K562 (cell line): ENCODE measurements around a stretch of chr6.

GRCh38 chr6:43024388-43025370, 3.3 kb downstream of the RRP36 start:
- RAMPAGE, long total RNA = no peak
- RRBS = no CpG with 5 or more reads among the region's 6 CpGs
PRO-cap:
- standard = no peak
- CoPRO, capped RNA only, 2 experiments = no peak in any of the 2 experiments
- CoPRO, capped and uncapped RNA, 2 experiments = no peak in any of the 2 experiments
- CoPRO, uncapped RNA only, 2 experiments = peak in 1 of 2 experiments; most common plus-strand start chr6:43024819 (in 1); most common minus-strand start chr6:43024685 (in 1)
CAGE:
- cytosol, long polyA plus RNA = no peak
- long polyA plus RNA = no peak
- nucleolus, long total RNA = no peak
- nucleus, long polyA plus RNA = no peak

GRCh38 chr6:43069825-43070367, 6.2 kb upstream of the PTK7 start:
- RAMPAGE, long total RNA = no peak
- RRBS = no CpG with 5 or more reads among the region's 5 CpGs
PRO-cap:
- standard = no peak
- CoPRO, capped RNA only, 2 experiments = no peak in any of the 2 experiments
- CoPRO, capped and uncapped RNA, 2 experiments = no peak in any of the 2 experiments
- CoPRO, uncapped RNA only, 2 experiments = no peak in any of the 2 experiments
CAGE:
- cytosol, long polyA plus RNA = no peak
- long polyA plus RNA = no peak
- nucleolus, long total RNA = no peak
- nucleus, long polyA plus RNA = no peak

DNA sequence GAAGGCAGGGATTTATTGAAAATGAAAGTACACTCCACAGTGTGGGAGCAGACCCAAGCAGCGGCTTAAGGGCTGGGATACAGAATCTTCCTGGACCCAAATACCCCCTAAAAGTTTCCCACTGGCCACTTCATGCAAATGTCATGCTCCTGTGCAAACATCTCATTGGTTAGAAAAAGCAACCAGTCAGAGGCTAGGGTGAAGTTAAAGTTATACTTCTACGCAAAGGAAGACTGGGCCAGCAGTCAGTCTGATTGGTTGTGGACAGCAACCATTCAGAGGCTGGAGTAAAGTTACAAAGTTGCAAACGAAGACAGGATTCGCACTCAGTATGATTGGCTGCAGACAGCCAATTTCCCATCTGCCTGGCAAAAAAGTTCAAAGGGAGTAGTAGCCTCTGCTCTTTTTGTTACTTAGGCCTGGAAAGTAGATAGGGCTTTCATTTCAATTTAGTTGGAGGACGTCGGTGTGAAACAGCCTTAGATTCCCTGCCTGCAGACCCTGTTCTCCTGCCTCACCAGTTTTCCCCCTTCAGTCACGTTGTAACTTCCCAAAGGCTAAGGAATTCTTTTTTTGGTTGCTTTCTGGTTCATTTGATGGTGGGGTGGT, 17.8 kb downstream of the PTK7 start:
- RAMPAGE, long total RNA = no peak
- RRBS = no CpG with 5 or more reads among the region's 7 CpGs
PRO-cap:
- standard = bidirectional peak, plus-strand start at position 296 of the sequence, minus-strand start at position 104 of the sequence
- CoPRO, capped RNA only, 2 experiments = peak in 2 of 2 experiments; most common plus-strand start position 319 of the sequence (in 2); most common minus-strand start position 92 of the sequence (in 1)
- CoPRO, capped and uncapped RNA, 2 experiments = peak in 1 of 2 experiments; most common plus-strand start position 325 of the sequence (in 1); most common minus-strand start position 98 of the sequence (in 1)
- CoPRO, uncapped RNA only, 2 experiments = no peak in any of the 2 experiments
CAGE:
- cytosol, long polyA plus RNA = no peak
- long polyA plus RNA = no peak
- nucleolus, long total RNA = no peak
- nucleus, long polyA plus RNA = no peak

GRCh38 chr6:43178936-43179503, 3.0 kb upstream of the CUL9 start:
- RAMPAGE, long total RNA = no peak
- RRBS = no CpG with 5 or more reads among the region's 16 CpGs
PRO-cap:
- standard = no peak
- CoPRO, capped RNA only, 2 experiments = no peak in any of the 2 experiments
- CoPRO, capped and uncapped RNA, 2 experiments = no peak in any of the 2 experiments
- CoPRO, uncapped RNA only, 2 experiments = peak in 1 of 2 experiments; most common plus-strand start chr6:43179240 (in 1)
CAGE:
- cytosol, long polyA plus RNA = no peak
- long polyA plus RNA = no peak
- nucleolus, long total RNA = no peak
- nucleus, long polyA plus RNA = no peak

GRCh38 chr6:43205830-43206199, 23.5 kb downstream of the DNPH1 start:
- RAMPAGE, long total RNA = no peak
- RRBS = no CpG with 5 or more reads among the region's 10 CpGs
PRO-cap:
- standard = no peak
- CoPRO, capped RNA only, 2 experiments = no peak in any of the 2 experiments
- CoPRO, capped and uncapped RNA, 2 experiments = no peak in any of the 2 experiments
- CoPRO, uncapped RNA only, 2 experiments = no peak in any of the 2 experiments
CAGE:
- cytosol, long polyA plus RNA = no peak
- long polyA plus RNA = no peak
- nucleolus, long total RNA = no peak
- nucleus, long polyA plus RNA = no peak

- RAMPAGE, long total RNA = no peak
- RRBS = 92% methylated on average over 2 of the region's 10 CpGs
PRO-cap:
- standard = no peak
- CoPRO, capped RNA only, 2 experiments = no peak in any of the 2 experiments
- CoPRO, capped and uncapped RNA, 2 experiments = no peak in any of the 2 experiments
- CoPRO, uncapped RNA only, 2 experiments = peak in 2 of 2 experiments; most common plus-strand start chr6:43222588 (in 1); most common minus-strand start chr6:43222572 (in 2)
CAGE:
- cytosol, long polyA plus RNA = no peak
- long polyA plus RNA = no peak
- nucleolus, long total RNA = no peak
- nucleus, long polyA plus RNA = no peak
Measured at GRCh38 chr6:43222520-43222946, 6.7 kb downstream of the DNPH1 start.

DNA sequence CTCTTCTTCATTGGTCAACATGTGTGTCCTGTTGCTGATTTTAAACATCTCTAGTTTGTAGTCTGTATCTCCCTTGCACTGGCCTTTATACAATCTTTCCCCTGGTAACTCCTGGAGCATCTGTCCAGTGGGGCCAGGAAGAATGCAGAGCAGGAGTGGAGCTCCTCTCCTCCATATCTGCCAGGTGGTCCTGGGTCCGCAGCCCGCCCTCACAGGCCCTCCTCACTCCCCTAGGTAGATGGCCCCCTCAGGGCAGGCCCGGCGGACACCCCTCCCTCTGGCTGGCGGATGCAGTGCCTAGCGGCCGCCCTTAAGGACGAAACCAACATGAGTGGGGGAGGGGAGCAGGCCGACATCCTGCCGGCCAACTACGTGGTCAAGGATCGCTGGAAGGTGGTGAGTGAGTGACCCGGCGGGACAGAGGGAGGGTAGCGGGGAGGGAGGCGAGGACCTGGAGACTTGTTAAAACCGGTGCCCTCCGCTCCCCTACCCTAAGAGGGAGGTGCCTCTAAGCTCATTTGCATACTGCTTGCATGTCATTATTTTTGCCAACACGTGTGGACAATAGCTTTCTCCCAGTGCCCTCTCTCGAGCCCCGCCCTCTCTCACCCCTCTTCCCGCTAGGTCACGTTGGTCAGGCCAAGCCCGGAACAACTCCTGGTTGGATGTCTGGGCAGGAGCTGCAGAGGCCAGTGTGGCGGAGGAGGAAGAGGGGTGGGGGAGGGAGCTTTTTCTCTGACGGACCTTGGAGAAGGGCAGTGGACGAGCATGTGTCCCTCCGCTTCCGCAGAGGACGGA, 3.3 kb downstream of the TTBK1 start:
- RAMPAGE, long total RNA = no peak
- RRBS = 4% methylated on average over 8 of the region's 30 CpGs
PRO-cap:
- standard = bidirectional peak, plus-strand start at position 347 of the sequence, minus-strand start at position 227 of the sequence; bidirectional peak, plus-strand start at position 653 of the sequence, minus-strand start at position 607 of the sequence
- CoPRO, capped RNA only, 2 experiments = no peak in any of the 2 experiments
- CoPRO, capped and uncapped RNA, 2 experiments = no peak in any of the 2 experiments
- CoPRO, uncapped RNA only, 2 experiments = no peak in any of the 2 experiments
CAGE:
- cytosol, long polyA plus RNA = no peak
- long polyA plus RNA = no peak
- nucleolus, long total RNA = no peak
- nucleus, long polyA plus RNA = no peak

DNA sequence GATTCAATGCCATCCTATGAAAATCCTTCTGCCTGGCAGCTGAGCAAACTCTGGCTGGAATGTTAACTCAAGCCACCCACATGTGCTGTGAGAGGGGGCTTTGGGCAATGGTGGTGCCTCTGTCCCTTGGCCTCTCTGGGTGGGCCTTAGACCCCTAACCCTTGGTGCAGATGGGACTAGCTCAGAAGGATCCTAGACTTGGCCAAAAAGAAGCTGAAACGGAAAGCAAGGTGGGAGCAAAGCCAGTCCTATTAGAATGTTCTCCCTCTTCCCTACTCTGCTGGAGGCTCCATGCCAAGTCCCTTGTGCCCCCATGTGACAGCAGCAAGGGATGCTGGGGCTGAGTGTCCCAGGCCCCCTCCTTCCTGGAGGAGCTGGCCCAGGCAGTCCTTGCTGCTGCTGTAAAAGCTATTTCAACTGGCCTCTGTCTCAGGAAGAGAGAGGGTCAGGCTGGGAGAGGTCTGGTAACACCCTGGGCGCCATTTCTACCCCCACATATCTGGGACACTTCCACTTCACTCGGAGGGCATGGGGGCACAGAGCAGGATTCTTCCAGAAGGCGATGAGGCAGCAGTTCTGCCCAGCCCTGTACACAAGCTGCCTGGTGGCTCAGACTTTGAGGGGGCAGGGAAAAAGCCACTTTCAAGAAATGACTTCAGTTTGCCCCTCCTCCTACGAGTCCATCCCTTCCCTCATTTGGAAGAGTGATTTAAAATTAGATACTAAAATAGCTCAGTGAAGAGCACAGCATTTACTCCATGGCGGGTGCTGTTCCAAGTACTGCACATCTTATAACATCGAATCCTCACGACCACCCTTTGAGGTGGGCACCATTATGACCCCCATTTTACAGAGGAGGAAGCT, 25.1 kb downstream of the TTBK1 start:
- RAMPAGE, long total RNA = no peak
- RRBS = no CpG with 5 or more reads among the region's 8 CpGs
PRO-cap:
- standard = no peak
- CoPRO, capped RNA only, 2 experiments = no peak in any of the 2 experiments
- CoPRO, capped and uncapped RNA, 2 experiments = no peak in any of the 2 experiments
- CoPRO, uncapped RNA only, 2 experiments = no peak in any of the 2 experiments
CAGE:
- cytosol, long polyA plus RNA = no peak
- long polyA plus RNA = no peak
- nucleolus, long total RNA = no peak
- nucleus, long polyA plus RNA = no peak

GRCh38 chr6:43307744-43308256, 826 bp downstream of the CRIP3 start:
- RAMPAGE, long total RNA = no peak
- RRBS = no CpG with 5 or more reads among the region's 4 CpGs
PRO-cap:
- standard = no peak
- CoPRO, capped RNA only, 2 experiments = no peak in any of the 2 experiments
- CoPRO, capped and uncapped RNA, 2 experiments = no peak in any of the 2 experiments
- CoPRO, uncapped RNA only, 2 experiments = no peak in any of the 2 experiments
CAGE:
- cytosol, long polyA plus RNA = no peak
- long polyA plus RNA = no peak
- nucleolus, long total RNA = no peak
- nucleus, long polyA plus RNA = no peak

- RAMPAGE, long total RNA = no peak
- RRBS = no CpG with 5 or more reads among the region's 10 CpGs
PRO-cap:
- standard = no peak
- CoPRO, capped RNA only, 2 experiments = no peak in any of the 2 experiments
- CoPRO, capped and uncapped RNA, 2 experiments = no peak in any of the 2 experiments
- CoPRO, uncapped RNA only, 2 experiments = peak in 2 of 2 experiments; most common plus-strand start chr6:43436119 (in 2)
CAGE:
- cytosol, long polyA plus RNA = no peak
- long polyA plus RNA = no peak
- nucleolus, long total RNA = no peak
- nucleus, long polyA plus RNA = no peak
Measured at GRCh38 chr6:43435542-43436561, 8.5 kb downstream of the ABCC10 start.

DNA sequence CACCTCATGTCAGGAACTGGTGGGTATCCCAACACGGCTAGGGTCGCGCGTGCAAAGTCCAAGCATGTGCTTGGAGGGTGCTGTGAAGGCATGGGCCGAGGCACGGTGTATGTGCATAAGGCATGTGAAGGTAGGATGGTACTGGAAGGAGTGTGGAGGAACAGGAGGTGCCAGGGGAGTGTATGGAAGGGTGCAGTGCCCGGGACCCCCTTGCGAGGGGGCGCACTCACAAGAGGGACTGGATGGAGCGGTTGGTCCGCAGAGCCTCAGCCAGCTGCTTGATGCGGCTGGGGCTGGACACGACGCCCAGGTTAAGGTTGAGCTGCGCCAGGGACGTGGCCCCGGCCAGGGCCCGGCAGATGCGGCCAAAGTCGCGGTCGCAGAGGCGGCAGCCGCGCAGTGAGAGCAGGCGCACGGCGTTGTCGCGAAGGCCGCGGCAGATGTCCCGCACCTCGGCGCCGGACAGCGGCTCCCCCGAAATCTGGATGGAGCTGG, 815 bp downstream of the LRRC73 start:
- RAMPAGE, long total RNA = no peak
- RRBS = 9% methylated on average over 3 of the region's 38 CpGs
PRO-cap:
- standard = no peak
- CoPRO, capped RNA only, 2 experiments = no peak in any of the 2 experiments
- CoPRO, capped and uncapped RNA, 2 experiments = no peak in any of the 2 experiments
- CoPRO, uncapped RNA only, 2 experiments = no peak in any of the 2 experiments
CAGE:
- cytosol, long polyA plus RNA = no peak
- long polyA plus RNA = no peak
- nucleolus, long total RNA = no peak
- nucleus, long polyA plus RNA = no peak

GRCh38 chr6:43683158-43683457, 4.5 kb downstream of the MRPS18A start:
- RAMPAGE, long total RNA = no peak
- RRBS = no CpG with 5 or more reads among the region's 3 CpGs
PRO-cap:
- standard = no peak
- CoPRO, capped RNA only, 2 experiments = no peak in any of the 2 experiments
- CoPRO, capped and uncapped RNA, 2 experiments = no peak in any of the 2 experiments
- CoPRO, uncapped RNA only, 2 experiments = no peak in any of the 2 experiments
CAGE:
- cytosol, long polyA plus RNA = no peak
- long polyA plus RNA = no peak
- nucleolus, long total RNA = no peak
- nucleus, long polyA plus RNA = no peak

DNA sequence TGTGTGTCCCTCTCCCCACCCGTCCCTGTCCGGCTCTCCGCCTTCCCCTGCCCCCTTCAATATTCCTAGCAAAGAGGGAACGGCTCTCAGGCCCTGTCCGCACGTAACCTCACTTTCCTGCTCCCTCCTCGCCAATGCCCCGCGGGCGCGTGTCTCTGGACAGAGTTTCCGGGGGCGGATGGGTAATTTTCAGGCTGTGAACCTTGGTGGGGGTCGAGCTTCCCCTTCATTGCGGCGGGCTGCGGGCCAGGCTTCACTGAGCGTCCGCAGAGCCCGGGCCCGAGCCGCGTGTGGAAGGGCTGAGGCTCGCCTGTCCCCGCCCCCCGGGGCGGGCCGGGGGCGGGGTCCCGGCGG, 236 bp upstream of the VEGFA start:
- RAMPAGE, long total RNA = no peak
- RRBS = 3% methylated on average over 9 of the region's 31 CpGs
PRO-cap:
- standard = bidirectional peak, plus-strand start outside the sequence, minus-strand start at position 292 of the sequence
- CoPRO, capped RNA only, 2 experiments = peak in 2 of 2 experiments; most common minus-strand start position 292 of the sequence (in 2)
- CoPRO, capped and uncapped RNA, 2 experiments = peak in 2 of 2 experiments; most common minus-strand start position 292 of the sequence (in 2)
- CoPRO, uncapped RNA only, 2 experiments = no peak in any of the 2 experiments
CAGE:
- cytosol, long polyA plus RNA = no peak
- long polyA plus RNA = no peak
- nucleolus, long total RNA = no peak
- nucleus, long polyA plus RNA = no peak

DNA sequence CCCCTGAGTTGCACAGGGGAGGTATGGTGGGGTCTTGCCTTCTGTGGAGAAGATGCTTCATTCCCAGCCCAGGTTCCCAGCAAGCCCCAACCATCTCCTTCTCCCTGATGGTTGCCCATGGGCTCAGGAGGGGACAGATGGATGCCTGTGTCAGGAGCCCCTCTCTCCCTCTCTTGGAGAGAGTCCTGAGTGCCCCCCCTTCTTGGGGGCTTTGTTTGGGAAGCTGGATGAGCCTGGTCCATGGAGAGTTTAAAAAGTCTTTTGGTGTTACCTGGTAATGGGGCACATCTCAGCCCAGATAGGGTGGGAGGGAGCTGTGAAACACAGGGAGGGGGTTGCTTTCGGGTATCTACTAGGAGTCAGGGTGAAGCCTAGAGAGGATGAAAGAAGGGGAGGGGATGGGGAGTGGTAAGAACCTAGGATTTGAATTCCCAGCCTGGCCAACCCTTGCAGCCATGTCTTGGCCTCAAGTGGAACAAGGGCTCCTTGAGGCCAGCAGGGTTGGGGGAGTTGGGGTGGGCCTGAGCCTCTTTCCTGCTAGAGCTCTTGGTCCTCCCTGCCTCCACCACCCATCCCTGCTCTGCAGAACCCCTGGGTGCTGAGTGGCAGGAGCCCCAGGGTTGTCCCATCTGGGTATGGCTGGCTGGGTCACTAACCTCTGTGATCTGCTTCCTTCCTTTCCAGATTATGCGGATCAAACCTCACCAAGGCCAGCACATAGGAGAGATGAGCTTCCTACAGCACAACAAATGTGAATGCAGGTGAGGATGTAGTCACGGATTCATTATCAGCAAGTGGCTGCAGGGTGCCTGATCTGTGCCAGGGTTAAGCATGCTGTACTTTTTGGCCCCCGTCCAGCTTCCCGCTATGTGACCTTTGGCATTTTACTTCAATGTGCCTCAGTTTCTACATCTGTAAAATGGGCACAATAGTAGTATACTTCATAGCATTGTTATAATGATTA, 8.0 kb downstream of the VEGFA start:
- RAMPAGE, long total RNA = no peak
- RRBS = no CpG with 5 or more reads among the region's 5 CpGs
PRO-cap:
- standard = no peak
- CoPRO, capped RNA only, 2 experiments = no peak in any of the 2 experiments
- CoPRO, capped and uncapped RNA, 2 experiments = no peak in any of the 2 experiments
- CoPRO, uncapped RNA only, 2 experiments = peak in 1 of 2 experiments; most common plus-strand start position 793 of the sequence (in 1)
CAGE:
- cytosol, long polyA plus RNA = no peak
- long polyA plus RNA = no peak
- nucleolus, long total RNA = no peak
- nucleus, long polyA plus RNA = start-site peak on the plus strand centred at position 359 of the sequence, 99 bp wide, 2,651 and 1,769 reads in 2 replicates

DNA sequence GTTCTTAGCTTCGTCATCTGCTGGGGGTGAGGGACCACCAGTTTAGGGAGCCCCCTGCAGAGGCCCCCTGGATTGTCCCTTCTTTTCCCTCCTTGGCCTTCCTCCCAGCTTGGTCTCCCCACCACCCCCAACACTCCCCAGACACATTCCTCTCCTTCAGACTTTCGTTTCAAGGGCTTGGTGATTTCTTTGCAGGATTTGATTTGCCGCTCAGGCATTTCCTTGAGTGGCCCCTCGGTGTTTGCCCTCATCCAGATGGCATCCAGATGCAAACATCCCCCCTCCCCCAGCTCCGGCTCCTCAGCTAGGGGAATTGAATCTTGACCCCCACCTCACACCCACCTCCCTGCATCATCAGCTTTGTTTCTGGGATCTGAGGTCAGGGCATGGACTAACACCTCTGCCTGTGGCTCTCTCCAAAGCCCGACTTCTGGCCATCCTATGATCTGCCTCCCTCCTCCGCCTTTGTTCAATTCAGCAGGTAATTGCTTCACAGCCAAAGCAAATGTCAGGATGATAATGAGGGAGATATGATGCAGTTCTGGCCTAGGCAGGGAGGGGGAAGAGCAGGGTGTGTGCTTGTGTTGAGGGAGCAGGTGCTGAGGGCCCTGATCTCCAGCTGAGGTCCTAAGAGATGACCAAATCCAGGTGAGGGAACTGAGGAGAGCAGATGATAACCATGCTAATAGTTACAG, 141.5 kb downstream of the VEGFA start:
- RAMPAGE, long total RNA = no peak
- RRBS = no CpG with 5 or more reads among the region's 7 CpGs
PRO-cap:
- standard = no peak
- CoPRO, capped RNA only, 2 experiments = no peak in any of the 2 experiments
- CoPRO, capped and uncapped RNA, 2 experiments = no peak in any of the 2 experiments
- CoPRO, uncapped RNA only, 2 experiments = no peak in any of the 2 experiments
CAGE:
- cytosol, long polyA plus RNA = no peak
- long polyA plus RNA = no peak
- nucleolus, long total RNA = no peak
- nucleus, long polyA plus RNA = no peak

GRCh38 chr6:43913549-43913964, 143.5 kb downstream of the VEGFA start:
- RAMPAGE, long total RNA = no peak
- RRBS = no CpG with 5 or more reads among the region's 2 CpGs
PRO-cap:
- standard = no peak
- CoPRO, capped RNA only, 2 experiments = no peak in any of the 2 experiments
- CoPRO, capped and uncapped RNA, 2 experiments = no peak in any of the 2 experiments
- CoPRO, uncapped RNA only, 2 experiments = no peak in any of the 2 experiments
CAGE:
- cytosol, long polyA plus RNA = no peak
- long polyA plus RNA = no peak
- nucleolus, long total RNA = no peak
- nucleus, long polyA plus RNA = no peak

DNA sequence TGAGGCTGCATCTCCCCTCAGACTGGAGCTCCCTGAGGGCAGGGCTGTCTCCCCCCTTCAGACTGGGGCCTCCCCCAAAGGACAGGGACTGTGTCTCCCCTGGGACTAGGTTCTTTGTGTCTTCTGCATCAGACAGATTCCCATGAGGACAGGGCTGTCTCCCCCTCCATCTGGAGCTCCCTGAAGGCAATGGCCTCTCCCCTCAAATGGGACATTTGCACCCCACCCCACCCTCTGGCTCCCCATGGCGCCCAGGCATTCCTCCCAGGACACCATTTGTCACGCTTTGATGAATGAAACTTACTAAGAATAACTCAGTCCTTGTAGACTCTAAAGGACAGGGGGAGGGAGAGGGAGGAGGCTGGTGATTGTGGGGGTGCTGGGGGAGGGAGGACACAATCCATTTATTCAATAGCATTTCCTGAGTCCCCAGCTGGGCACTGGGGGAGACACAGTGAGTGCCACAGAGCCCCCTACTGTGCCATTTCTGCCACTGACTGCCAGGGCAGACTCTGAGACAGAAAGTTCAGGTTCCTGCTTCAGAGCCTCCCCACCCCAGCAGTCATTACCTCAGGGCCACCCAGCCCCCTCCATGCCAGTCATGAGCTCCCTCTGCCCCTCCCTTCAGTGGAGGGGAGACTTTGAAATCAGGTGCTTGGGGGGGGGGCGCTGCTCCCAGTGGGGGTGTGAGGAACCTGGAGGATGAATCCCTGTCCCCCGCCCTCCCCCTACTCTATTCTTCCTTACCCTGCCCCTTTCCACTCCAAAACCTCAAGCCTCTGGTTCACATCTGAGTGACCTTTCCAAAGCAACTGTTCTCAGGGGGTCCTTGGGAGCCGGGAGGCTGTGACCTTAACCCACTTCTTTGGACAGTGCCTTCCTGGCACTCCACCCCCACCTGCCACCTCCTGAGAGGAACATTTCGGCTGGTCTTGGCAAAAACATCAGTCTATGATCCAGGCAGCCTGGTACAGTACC, 122.1 kb downstream of the MRPL14 start:
- RAMPAGE, long total RNA = no peak
- RRBS = no CpG with 5 or more reads among the region's 6 CpGs
PRO-cap:
- standard = no peak
- CoPRO, capped RNA only, 2 experiments = no peak in any of the 2 experiments
- CoPRO, capped and uncapped RNA, 2 experiments = no peak in any of the 2 experiments
- CoPRO, uncapped RNA only, 2 experiments = no peak in any of the 2 experiments
CAGE:
- cytosol, long polyA plus RNA = no peak
- long polyA plus RNA = no peak
- nucleolus, long total RNA = no peak
- nucleus, long polyA plus RNA = no peak

DNA sequence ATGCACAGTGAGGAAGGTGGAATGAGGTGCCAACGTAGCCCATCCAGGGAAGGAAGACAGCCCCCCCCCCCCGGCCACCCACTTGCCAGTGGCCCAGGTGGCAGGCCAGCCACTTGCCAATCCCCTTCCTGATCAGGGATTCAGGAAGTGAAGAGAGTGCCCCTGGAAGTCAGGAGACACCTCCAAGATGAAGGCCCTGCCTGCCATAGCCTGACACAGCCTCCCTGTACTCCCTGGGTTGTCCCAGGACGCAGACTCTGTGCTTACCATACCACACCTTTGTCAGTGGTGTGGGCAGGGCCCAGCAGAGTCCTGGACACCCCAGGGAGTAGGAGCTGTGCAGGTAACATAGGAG, 54.7 kb downstream of the MRPL14 start:
- RAMPAGE, long total RNA = no peak
- RRBS = 40% methylated on average over 1 of the region's 3 CpGs
PRO-cap:
- standard = no peak
- CoPRO, capped RNA only, 2 experiments = no peak in any of the 2 experiments
- CoPRO, capped and uncapped RNA, 2 experiments = no peak in any of the 2 experiments
- CoPRO, uncapped RNA only, 2 experiments = no peak in any of the 2 experiments
CAGE:
- cytosol, long polyA plus RNA = no peak
- long polyA plus RNA = no peak
- nucleolus, long total RNA = no peak
- nucleus, long polyA plus RNA = no peak